Liver (tissue), 9 donors: ENCODE data around the gene WDR38.

- PRO-cap, 5 experiments: no peak in any of the 5 experiments
- RAMPAGE, long total RNA, 2 experiments: no peak in any of the 2 experiments
- RRBS: no CpG with 5 or more reads among the region's 8 CpGs
These were observed 252.2 kb downstream of the CRB2 start for GRCh38 chr9:123608257-123608566.

DNA sequence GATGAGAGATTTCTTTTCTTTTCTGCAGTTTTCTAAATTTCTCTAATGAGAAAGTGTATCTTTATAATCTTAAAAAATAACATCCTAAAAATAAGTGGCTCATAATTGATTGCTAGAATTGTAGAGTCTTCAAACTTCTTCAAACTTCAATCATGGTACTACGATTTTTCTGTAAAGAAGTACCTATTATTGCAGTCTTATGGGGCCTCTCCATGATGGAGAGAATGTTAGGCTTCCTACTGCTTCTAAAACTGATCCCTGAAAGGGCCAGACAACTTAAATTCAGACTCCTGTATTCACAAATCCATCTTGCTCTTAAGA, 181.7 kb downstream of the DENND1A start:
- PRO-cap, 5 experiments: no peak in any of the 5 experiments
- RAMPAGE, long total RNA, 2 experiments: no peak in any of the 2 experiments
- RRBS: no CpG with 5 or more reads among the region's 1 CpG

- PRO-cap, 5 experiments: no peak in any of the 5 experiments
- RAMPAGE, long total RNA, 2 experiments: no peak in any of the 2 experiments
- RRBS: no CpG with 5 or more reads among the region's 2 CpGs
These were observed 113.3 kb downstream of the DENND1A start for GRCh38 chr9:123816571-123817134.

- PRO-cap, 5 experiments: no peak in any of the 5 experiments
- RAMPAGE, long total RNA, 2 experiments: no peak in any of the 2 experiments
- RRBS: 3% methylated on average over 37 of the region's 65 CpGs
These were observed 11.9 kb upstream of the LHX2 start for GRCh38 chr9:123999674-124000082.

- PRO-cap, 5 experiments: no peak in any of the 5 experiments
- RAMPAGE, long total RNA, 2 experiments: no peak in any of the 2 experiments
- RRBS: 6% methylated on average over 18 of the region's 65 CpGs
These were observed 3.3 kb upstream of the LHX2 start for GRCh38 chr9:124008007-124008958.

DNA sequence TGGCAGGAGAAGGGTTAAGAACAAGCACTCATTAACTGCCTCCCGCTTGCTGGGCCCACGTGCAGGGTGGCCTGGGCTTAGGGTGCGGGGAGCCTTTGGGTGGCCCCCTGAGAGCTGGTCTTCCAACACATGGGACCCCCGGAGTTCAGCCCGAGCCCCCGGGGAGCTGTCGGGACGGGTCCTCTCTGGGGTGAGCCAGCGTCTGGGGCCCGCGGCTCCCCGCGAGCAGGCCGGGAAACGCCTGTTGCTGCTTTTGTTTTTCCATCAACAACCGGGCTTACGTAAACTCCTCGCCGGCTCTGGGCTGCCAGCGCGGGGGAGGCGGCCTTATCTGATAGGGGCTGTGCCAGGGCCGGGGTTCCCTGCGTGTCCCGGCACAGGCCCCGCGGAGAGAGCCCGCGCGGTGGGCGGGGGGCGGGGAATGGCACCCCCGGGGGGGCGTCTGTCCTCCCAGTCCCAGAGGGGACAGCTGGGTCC, 33.9 kb downstream of the LHX2 start:
- PRO-cap, 5 experiments: peak in 2 of 5 experiments; most common minus-strand start position 229 of the sequence (in 2)
- RAMPAGE, long total RNA, 2 experiments: no peak in any of the 2 experiments
- RRBS: 3% methylated on average over 25 of the region's 34 CpGs

- PRO-cap, 5 experiments: no peak in any of the 5 experiments
- RAMPAGE, long total RNA, 2 experiments: no peak in any of the 2 experiments
- RRBS: no CpG with 5 or more reads among the region's 14 CpGs
These were observed 60.4 kb upstream of the NEK6 start for GRCh38 chr9:124197134-124198058.

- PRO-cap, 5 experiments: peak in 2 of 5 experiments; most common plus-strand start chr9:124261460 (in 1); most common minus-strand start chr9:124261439 (in 2)
- RAMPAGE, long total RNA, 2 experiments: no peak in any of the 2 experiments
- RRBS: no CpG with 5 or more reads among the region's 20 CpGs
These were observed 3.3 kb downstream of the NEK6 start for GRCh38 chr9:124260710-124261836.

DNA sequence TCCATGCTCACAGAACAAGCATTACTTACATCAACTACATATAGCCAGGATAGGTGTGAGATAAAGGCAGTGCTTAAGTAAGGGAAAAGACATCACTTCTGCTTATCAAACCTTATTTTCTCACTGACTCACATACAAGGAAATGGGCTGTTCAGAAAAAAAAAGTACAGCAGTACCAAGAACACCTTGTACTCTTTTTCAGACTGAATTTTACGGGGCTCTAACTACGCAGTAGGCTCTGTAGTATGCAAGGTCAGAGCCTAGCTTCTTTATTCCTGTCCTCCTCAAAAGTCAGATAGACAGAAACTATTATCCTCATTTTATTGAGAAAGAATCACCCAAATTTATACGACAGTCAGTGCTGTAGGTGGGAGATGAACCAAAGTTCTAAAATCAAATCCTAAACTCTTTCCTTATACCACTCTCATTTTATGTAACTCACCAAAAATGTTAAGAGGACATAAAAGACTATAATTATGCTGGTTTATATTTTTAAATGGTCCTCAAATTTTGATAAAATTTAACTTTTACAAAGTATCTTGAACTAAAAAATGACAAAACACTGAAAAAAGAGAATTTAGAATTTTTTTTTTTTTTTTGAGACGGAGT, 5.7 kb downstream of the PSMB7 start:
- PRO-cap, 5 experiments: peak in 1 of 5 experiments; most common plus-strand start position 201 of the sequence (in 1); most common minus-strand start position 100 of the sequence (in 1)
- RAMPAGE, long total RNA, 2 experiments: no peak in any of the 2 experiments
- RRBS: no CpG with 5 or more reads among the region's 4 CpGs

DNA sequence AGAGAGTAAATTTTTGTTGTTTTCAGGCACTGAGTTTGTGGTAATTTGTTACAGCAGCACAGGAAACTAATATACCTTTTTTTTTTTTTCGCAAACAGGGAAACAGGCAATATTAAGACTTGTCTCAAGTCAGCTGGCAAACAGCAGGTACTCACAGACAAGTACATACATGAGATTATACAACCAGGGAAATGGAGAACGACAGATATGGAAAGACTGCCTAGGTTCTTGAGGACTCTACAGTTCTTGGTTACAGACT, 49.5 kb upstream of the NR5A1 start:
- PRO-cap, 5 experiments: no peak in any of the 5 experiments
- RAMPAGE, long total RNA, 2 experiments: no peak in any of the 2 experiments
- RRBS: no CpG with 5 or more reads among the region's 2 CpGs

DNA sequence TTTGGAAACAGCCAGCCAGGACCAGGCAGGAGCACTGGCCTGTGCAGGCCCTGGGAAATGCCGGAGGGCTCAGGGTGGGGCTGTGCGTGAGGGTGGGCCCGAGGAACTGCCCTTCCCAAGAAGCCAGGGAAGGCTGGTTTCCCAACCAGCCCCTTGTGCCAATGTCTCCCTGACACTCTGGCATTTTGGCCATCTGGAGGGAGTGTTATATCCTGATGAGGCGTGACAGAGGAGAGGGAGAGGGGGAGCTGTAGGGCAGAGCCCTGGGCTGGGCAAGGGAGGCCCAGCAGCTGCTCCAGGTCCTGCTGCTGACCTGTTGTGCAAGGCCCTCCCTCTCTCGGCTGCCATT, 16.1 kb downstream of the OLFML2A start:
- PRO-cap, 5 experiments: no peak in any of the 5 experiments
- RAMPAGE, long total RNA, 2 experiments: no peak in any of the 2 experiments
- RRBS: no CpG with 5 or more reads among the region's 5 CpGs

- PRO-cap, 5 experiments: no peak in any of the 5 experiments
- RAMPAGE, long total RNA, 2 experiments: no peak in any of the 2 experiments
- RRBS: no CpG with 5 or more reads among the region's 7 CpGs
These were observed 34.6 kb downstream of the OLFML2A start for GRCh38 chr9:124811423-124812089.

GRCh38 chr9:124852459-124853007, 727 bp upstream of the WDR38 start:
- PRO-cap, 5 experiments: no peak in any of the 5 experiments
- RAMPAGE, long total RNA, 2 experiments: no peak in any of the 2 experiments
- RRBS: 53% methylated on average over 3 of the region's 11 CpGs

- PRO-cap, 5 experiments: no peak in any of the 5 experiments
- RAMPAGE, long total RNA, 2 experiments: no peak in any of the 2 experiments
- RRBS: 21% methylated on average over 17 of the region's 63 CpGs
These were observed at the start of gene WDR38 for GRCh38 chr9:124853008-124854014. Gene WDR38, plus strand, starts transcription at chr9:124853460.

DNA sequence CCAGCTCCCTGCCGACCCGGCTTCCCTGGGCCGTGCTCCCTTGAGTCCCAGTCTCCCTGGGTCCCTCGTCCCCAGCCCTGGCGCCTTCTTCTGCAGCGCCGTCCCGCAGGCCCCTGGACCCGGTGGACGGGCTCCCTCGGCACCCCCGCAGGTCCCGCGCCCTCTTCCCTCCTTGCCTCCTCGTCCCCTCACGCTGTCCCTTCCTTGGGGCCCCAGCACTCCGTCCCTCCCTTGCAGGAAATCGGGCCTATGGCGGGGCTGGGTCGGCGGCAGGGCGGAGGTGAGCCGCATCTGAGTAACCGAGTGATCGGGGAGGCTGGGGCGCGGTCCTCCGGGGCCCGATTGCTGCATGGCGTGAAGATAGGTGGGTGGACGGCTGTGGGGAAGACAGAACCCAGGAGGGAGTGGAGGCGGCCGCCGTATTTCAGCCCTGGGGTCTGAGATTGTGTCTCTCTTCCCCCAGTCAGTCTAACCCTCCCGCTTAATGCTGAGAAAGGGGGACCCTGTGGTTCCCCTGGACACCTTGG, 7.7 kb downstream of the ARPC5L start:
- PRO-cap, 5 experiments: no peak in any of the 5 experiments
- RAMPAGE, long total RNA, 2 experiments: no peak in any of the 2 experiments
- RRBS: under 1% methylated on average over 7 of the region's 35 CpGs

DNA sequence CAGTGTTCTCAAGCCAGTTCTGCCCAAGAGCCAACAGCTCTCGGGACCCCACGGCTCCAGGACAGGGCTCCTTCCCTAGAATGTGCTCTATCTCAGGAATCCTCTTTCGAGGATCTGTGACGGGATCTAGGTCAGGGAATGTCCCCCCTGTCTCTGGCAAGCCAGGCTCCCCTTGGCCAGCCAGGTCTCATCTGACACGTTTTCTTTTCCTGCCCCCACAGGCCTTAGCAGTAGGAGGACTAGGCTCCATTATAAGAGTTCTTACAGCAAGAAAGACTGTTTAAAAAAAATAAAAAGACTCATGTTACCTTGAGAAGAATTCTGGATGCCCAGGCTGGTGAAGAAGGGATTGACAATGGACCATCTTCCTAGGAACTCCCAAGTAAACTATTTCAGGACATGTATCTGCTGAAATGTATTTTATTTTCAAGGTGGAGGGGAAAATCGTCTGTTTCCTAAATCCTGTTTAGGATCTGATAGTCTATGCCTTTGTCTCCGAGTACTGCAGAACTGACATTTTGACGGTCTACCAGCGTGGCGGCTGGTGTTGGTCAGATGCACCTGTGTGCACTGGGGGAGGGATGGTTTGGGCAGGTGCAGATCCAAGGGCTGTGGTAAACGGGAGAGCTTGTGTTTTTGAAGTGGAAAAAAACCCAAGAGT, 14.9 kb downstream of the ARPC5L start:
- PRO-cap, 5 experiments: no peak in any of the 5 experiments
- RAMPAGE, long total RNA, 2 experiments: no peak in any of the 2 experiments
- RRBS: no CpG with 5 or more reads among the region's 11 CpGs

GRCh38 chr9:124920983-124921683, 19.8 kb downstream of the GOLGA1 start:
- PRO-cap, 5 experiments: no peak in any of the 5 experiments
- RAMPAGE, long total RNA, 2 experiments: no peak in any of the 2 experiments
- RRBS: no CpG with 5 or more reads among the region's 3 CpGs

DNA sequence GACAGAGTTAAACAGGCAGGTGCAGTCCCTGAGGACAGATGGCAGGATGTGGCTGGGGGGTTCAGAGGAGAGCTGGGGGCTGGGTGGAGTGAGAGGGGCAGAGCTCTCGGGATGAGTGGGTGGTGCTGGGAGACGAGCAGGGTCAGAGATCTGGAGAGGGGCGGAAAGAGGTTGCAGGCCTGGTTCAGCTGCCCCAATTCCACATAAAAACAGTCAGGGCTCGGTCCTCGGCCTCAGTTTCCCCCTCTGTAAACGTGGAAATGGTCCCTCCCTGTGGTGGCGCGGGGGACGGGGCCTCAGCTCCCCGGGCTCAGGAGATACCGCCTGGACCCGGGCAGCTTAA, 146.0 kb downstream of the GAPVD1 start:
- PRO-cap, 5 experiments: no peak in any of the 5 experiments
- RAMPAGE, long total RNA, 2 experiments: no peak in any of the 2 experiments
- RRBS: 13% methylated on average over 1 of the region's 12 CpGs

GRCh38 chr9:125475315-125475860, 213.8 kb downstream of the GAPVD1 start:
- PRO-cap, 5 experiments: peak in 4 of 5 experiments; most common plus-strand start chr9:125475668 (in 4); most common minus-strand start chr9:125475515 (in 2)
- RAMPAGE, long total RNA, 2 experiments: no peak in any of the 2 experiments
- RRBS: no CpG with 5 or more reads among the region's 6 CpGs

DNA sequence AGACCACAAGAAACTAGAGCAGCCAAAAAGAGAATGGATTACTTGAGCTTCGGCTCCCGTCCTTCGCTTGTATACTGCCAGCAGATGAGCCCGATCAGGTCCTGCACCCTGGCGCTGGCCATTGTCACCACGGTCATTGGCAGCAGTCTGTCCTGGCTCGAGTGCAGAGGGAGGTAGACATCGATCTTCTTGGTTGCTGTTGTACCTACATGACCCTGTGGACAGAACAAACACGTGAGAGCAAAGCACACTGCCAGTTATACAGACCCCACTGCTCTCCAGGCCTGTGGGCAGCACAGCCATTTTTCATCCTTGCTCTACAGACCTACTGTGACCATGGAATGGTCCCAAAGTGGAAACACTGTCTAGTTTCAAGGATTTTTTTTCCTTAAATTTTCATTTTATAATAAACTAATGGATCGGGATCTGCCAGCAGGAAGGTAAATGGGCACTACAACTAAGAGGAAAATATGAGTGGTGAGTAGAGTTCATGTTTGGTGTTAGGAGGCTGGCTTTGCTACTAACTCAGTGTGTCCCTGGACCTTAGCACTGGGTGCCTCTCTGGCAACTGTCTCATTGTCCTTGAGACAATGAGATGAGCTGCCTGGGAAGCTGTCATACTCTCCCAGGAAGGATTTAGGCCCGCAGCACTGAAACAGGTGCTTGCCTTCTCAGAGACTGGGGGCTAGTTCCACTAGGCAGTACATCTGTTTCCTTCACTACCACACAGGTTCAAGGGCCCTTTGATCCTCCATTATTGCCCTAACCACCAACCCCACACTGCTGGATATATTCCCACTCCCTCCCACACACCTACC, 121.3 kb downstream of the MAPKAP1 start:
- PRO-cap, 5 experiments: peak in 2 of 5 experiments; most common plus-strand start position 229 of the sequence (in 1); most common minus-strand start position 76 of the sequence (in 2)
- RAMPAGE, long total RNA, 2 experiments: no peak in any of the 2 experiments
- RRBS: no CpG with 5 or more reads among the region's 11 CpGs